ENCODE data around the genes NR2E3, CELF6 and NPTN.

DNA sequence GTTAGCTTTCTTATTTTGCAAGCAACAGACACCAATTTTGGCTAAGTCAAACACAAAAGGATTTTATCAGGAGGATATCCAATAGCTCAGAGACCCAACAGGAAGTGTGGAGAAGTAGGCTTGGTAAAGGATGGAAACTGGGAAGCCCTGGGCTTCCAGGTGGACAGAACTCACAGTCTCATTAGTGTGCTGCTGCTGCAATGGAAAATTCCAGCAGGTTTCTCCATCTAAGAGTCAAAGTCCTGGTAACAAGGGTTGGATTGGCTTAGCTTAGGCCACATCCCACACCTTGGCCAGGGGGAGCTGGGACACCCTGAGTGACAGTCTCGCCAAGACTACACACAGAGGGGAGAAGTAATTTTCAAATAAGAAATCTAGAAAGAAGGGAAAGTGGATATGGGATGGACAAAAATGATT is 158.5 kb downstream of the THSD4 start:
- PRO-cap: no peak
- RAMPAGE, long total RNA, 3 experiments: no peak in any of the 3 experiments

DNA sequence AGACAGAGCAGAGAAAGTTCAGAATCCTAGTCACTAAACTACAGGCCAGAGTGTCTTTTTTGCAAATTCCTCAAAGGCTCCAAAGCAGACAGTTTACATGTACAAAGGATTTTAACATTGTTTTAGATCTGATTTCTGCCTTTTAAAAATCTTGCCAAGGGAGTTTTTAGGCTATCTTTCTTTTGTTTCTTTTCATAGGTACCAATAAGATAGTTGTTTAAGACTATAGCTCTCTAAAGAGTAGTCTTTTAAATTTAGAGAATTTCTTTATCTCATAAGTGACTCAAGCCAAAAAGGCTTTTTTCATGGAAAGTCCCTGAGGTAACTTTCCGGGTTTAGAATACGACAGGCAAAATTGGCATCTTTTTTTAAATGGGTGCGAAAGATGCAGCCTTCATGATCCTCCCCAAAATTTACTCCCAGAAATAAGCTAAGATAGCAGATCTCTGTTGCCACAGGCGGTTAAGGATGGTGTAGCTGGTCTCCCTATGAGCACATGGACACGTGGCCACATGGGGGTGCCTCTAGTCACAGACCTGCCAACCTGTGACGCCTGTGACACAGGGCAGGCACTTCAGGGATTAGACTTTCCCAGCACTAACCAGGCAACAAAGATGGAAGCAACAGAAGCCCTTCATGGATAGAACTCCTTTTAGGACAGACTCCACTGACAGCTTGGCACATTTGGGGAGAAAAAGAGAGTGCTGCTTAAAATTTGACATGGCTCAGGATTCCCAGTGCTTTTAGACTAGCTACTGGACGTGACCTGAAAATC is 320.1 kb downstream of the THSD4 start:
- PRO-cap: no peak
- RAMPAGE, long total RNA, 3 experiments: no peak in any of the 3 experiments

DNA sequence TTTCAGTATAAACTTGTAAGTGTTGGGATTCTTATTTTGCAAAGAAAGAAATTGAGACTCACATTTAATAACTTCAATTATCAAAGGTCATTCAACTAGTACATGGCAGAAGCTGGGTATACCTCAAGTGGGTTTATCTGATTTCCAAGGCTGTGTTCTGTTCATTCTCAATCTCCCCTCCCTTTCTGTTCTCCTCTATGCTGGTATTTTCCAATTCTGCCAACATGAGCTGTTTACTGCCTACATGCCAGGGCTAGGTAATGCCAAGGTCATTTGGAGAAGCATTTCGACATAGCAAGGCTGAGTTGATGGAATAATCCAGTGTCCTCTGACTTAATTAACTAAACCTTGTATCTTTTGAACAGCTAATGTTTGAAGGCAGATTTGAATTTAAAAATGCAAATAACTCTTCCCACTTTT is 309.1 kb upstream of the NR2E3 start:
- PRO-cap: no peak
- RAMPAGE, long total RNA, 3 experiments: no peak in any of the 3 experiments

DNA sequence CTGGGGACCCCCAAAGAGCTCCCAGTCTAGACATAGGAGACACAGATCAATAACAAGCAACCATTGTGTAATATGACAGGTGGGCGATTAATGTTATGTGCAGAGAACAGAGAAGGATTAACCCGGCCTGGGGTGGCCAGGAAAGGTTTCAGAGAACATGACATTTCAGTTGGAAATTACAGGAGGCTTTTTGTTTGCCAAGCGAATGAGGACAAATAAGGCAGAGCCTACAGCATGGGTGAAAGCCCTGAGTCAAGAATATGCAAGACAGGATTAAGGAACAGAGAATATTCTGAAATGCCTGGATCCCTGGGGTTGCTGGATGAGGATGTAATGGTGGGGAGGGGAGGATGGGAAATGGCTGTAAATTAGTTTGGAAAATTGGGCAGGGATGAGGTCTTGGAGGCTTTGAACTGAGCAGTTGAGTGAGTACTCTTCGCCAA is 198.8 kb upstream of the NR2E3 start:
- PRO-cap: no peak
- RAMPAGE, long total RNA, 3 experiments: no peak in any of the 3 experiments

DNA sequence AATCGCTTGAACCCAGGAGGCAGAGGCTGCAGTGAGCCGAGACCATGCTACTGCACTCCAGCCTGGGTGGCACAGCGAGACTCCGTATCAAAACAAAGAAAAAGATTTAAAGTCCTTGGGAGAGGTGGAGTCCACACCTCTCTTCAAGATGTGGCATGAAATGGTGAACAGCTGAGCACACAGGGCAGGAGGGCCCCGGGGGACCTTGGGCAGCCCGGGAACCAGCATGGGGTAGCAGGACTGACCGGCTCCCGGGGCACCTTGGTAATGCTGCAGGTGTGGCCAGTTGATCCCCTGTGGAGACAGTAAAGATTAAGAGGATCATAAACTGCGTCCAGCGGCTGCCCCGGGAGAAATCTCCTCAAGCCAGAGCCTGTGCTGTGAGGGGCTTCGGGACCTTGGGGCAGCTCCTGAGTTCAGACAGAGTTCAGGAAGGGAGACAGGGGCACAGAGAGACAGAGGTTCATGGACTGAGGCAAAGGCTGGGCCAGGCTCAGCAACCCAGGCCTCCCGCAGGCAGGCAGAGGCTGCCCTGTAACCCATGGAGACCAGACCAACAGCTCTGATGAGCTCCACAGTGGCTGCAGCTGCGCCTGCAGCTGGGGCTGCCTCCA is at the start of gene NR2E3:
NR2E3 (plus strand) TSS at position 352 of the 614 bp plus-strand sequence.
- PRO-cap: no peak
- RAMPAGE, long total RNA, 3 experiments: no peak in any of the 3 experiments

GRCh38 chr15:72086372-72086721 is 31.6 kb downstream of the MYO9A start:
- PRO-cap: no peak
- RAMPAGE, long total RNA, 3 experiments: no peak in any of the 3 experiments

GRCh38 chr15:72117035-72117678 is 793 bp downstream of the MYO9A start:
- PRO-cap: bidirectional peak, plus-strand start at chr15:72117617, minus-strand start at chr15:72117587
- RAMPAGE, long total RNA, 3 experiments: no peak in any of the 3 experiments

GRCh38 chr15:72154900-72155619 is 36.9 kb downstream of the SENP8 start:
- PRO-cap: no peak
- RAMPAGE, long total RNA, 3 experiments: no peak in any of the 3 experiments

DNA sequence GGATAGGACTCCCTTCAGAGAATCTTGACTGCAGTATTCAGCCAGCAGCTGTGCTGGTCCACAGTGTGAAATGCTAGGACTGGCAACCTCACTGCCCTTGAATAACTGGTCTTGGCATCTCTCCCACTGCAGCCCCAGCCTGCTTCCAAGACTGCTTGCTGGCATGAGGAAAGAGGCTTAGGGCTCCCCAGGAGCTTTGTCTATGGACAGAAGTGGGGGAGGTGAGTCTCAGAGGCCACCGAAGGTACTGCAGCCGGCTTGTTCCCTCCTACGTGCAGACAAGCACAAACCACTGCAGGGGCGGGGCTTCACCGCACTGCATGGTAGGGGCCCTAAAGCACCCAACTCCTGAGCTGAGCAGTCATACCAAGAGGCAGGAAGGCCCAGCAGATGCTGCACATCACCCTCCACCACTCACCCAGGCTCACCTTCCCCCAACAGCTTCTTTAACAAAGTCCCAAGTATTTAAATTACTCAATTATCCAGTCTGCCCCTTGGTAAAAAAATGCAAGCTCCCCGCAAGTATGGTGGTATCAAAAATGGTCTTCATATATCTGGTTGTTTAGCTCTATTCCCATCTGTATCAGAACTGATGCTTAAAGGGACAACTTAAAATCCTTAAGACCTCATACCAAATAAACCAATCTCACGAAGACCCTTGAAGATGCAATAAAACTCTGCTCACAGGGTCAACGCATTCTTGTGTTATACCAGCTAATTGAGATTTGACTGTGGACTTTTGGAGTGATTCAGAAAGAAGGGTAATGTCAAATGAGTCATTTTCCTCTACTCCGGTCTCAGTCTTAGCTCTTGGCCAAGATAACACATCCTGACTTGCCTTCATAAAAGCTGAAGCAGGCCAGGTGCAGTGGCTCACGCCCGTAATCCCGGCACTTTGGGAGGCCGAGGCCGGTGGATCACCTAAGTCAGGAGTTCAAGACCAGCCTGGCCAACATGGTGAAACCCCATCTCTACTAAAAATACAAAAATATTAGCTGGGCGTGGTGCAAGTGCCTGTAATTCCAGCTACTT is 4.1 kb downstream of the PKM start:
- PRO-cap: no peak
- RAMPAGE, long total RNA, 3 experiments: no peak in any of the 3 experiments

DNA sequence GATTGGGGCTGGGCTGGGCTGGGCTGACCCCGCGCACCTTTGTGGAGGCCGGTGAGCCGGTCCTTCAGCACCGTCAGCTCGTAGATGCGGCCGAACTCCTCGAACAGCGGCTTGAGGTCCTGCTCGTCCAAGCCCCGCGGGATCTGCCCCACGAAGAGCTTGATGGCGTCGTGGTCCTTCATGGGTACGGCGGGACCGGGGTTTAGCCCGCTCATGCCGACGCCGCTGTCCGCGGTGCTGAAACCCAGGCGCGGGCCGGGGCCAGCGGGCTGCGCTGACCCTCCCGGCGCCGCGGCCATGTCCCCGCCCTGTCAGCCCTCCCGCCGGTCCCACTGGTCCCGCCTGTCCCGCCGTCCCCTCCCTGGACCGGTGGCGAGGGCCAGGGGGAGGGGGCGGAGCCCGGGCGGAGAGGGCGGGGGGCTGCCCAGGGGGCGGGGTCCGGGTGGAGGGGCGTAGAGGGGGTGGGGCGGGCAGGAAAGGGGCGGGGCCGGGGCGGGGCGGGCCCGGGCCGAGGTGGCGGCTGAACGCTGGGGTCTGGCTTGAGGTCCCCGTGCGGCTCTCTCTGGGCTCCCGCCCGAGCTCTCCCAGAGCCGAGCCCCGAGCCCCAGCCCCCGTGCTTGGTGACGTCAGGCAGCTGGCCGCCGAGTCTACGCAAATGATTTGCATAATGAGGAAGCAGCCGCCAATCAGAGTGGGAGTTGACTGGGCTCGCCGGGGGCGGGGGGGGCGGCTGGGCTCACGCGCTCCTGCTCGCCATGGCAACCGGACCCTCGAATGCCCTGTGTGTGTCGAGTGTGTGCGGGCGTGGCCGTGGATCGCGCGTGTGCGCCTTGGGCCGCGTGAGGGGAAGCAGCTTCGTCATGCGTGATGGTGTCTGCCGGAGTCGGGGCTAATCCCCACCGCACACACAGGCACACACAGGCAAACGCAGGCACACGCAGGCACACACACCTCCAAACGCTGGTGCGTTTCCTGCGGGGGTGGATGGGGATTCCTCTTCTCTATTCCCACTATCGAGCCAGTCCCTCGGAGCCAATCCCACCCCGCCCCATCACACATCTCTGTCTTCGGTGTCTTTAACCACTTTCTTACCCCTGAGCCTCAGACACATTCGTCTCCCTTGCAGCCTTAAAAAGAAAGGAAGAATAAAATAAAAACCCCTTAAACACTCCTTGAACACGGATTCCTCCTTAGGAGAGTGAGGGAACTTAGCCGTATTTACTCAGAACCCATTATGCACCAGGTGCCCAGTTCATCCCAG is at the start of gene CELF6:
CELF6 (minus strand) TSS at position 582 of the 1,261 bp plus-strand sequence.
- PRO-cap: unidirectional peak, minus-strand start at position 581 of the sequence
- RAMPAGE, long total RNA, 3 experiments: no peak in any of the 3 experiments

DNA sequence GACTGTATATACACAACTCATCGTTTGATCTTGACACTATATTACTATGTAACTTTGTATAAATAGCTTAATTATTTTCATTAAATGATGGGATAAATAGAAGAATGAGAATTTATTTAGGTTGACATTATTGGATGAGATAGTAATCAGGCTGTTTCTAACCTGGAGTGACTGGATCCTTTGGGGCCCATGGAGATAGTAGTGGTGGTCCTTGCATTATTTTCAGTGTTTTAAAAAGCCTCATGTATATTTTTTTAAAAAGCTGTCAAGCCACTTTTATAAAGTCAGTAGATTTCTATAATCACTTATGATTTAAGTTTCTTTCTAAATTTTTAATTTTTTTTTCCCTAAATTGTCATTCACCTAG is 11.6 kb downstream of the ARIH1 start:
- PRO-cap: no peak
- RAMPAGE, long total RNA, 3 experiments: no peak in any of the 3 experiments

- PRO-cap: no peak
- RAMPAGE, long total RNA, 3 experiments: no peak in any of the 3 experiments
Measured at GRCh38 chr15:72491371-72492708, 17.7 kb downstream of the ARIH1 start.

DNA sequence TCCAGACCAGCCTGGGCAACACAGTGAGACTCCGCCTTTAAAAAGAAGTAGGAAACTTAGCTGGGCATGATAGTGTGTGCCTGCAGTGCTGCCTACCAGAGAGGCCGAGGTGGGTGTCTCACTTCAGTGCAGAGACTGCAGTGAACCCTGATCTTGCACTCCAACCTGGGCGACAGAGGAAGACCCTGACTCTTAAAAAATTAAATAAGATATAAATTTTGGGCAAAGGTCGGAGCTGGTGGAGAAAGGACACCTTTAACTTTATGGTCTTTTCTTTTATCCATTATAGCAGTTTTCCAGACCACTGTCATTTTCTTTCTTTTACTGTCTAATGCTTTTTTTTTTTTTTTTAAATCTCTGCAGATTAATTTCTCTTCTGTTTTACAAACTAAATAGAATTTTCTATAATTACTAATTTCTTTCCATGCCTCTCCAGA is 52.4 kb downstream of the ARIH1 start:
- PRO-cap: no peak
- RAMPAGE, long total RNA, 3 experiments: no peak in any of the 3 experiments

DNA sequence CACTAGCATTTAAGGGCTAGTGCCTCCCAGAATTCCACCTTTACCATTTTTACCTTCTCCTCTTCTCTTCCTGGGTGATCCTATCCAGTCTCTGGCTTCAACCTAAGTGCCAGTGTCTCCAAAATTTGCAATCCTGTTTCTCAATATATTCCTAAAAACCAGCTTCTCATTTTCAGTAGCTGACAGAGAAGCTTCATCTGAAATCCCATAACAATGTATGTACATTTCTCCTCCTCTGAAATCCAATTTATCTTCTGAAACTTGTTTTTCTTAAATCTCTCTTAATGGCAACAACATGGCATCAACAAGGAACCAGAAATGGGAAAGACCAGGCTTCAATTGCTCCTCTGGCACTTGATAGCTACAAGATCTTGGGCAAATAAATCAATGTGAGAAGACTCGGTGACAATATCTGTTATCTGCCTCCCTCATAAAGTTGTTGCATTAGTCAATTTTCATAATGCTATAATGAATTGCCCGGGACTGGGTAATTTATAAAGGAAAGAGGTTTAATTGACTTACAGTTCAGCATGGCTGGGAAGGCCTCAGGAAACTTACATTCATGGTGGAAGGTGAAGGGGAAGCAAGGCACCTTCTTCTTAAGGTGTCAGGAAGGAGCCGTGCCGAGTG is 3.8 kb downstream of the ADPGK start:
- PRO-cap: no peak
- RAMPAGE, long total RNA, 3 experiments: no peak in any of the 3 experiments

GRCh38 chr15:72782843-72783409 is 632 bp downstream of the ADPGK start:
- PRO-cap: no peak
- RAMPAGE, long total RNA, 3 experiments: no peak in any of the 3 experiments

DNA sequence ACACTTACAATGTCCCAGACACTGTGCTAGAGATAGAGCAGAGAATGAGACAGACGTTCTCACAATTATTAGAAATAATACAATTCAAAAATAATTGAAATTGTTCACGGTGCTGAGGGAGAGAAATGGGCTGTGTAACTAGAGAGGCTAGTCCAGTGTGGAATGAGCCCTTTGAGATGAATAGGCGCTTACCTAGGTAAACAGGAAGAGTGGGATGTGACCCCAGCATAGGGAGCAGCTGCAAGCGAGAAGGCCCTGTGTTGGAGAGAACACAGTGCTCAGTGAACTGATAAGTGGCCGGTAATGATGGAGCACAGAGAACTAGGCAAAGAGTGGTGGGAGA is 104.0 kb downstream of the HCN4 start:
- PRO-cap: no peak
- RAMPAGE, long total RNA, 3 experiments: no peak in any of the 3 experiments

GRCh38 chr15:73596068-73596690 is 37.0 kb downstream of the NPTN start:
- PRO-cap: no peak
- RAMPAGE, long total RNA, 3 experiments: no peak in any of the 3 experiments

GRCh38 chr15:73632866-73634097 is at the start of gene NPTN:
NPTN (minus strand) TSS chr15:73633389.
- PRO-cap: bidirectional peak, plus-strand start at chr15:73633559, minus-strand start at chr15:73633367
- RAMPAGE, long total RNA, 3 experiments: start-site peak on the minus strand in 3 of 3 experiments, at chr15:73633243-73633455 at its widest, 70 to 303 reads per replicate

DNA sequence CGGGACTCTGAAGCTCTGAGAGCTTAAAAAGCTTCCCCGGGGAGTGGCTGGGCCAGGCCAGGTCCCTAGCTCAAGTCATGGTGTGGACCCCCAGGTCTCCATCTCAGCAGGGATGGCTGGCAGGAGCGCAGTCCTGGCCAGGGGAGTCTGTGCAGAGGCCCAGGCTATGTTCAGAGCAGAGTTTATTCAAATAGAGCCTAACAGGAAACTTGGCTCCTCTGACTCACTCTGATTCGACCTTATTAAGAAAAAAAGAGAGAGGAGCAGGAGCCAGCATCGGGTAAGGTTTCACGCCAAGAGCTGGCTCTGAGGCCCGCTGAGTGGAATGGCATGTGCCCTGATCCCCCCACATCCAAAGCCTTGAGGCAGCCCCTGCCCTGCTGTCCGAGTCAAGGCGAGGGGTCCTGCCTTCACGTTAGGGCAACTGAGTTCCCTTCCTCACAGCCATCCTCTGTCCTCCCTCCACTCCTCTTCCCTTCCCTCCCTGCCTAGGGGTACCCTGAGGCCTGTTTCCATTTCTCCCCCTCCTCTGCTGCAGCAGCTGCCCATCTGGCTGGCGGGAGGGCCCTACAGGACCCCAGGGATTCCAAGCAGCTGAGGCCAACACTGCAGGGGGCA is 1.9 kb upstream of the LOXL1 start:
- PRO-cap: no peak
- RAMPAGE, long total RNA, 3 experiments: no peak in any of the 3 experiments

DNA sequence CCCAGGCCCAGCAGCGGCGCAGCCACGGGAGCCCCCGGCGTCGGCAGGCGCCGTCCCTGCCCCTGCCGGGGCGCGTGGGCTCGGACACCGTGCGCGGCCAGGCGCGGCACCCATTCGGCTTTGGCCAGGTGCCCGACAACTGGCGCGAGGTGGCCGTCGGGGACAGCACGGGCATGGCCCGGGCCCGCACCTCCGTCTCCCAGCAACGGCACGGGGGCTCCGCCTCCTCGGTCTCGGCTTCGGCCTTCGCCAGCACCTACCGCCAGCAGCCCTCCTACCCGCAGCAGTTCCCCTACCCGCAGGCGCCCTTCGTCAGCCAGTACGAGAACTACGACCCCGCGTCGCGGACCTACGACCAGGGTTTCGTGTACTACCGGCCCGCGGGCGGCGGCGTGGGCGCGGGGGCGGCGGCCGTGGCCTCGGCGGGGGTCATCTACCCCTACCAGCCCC is 788 bp downstream of the LOXL1 start:
- PRO-cap: no peak
- RAMPAGE, long total RNA, 3 experiments: no peak in any of the 3 experiments

Data from tibial nerve (tissue), 3 donors.